Bile duct (tissue), 1 donor: Measurements from ENCODE around the genes EHBP1L1, KCNK7, MAP3K11 and FIBP.

DNA sequence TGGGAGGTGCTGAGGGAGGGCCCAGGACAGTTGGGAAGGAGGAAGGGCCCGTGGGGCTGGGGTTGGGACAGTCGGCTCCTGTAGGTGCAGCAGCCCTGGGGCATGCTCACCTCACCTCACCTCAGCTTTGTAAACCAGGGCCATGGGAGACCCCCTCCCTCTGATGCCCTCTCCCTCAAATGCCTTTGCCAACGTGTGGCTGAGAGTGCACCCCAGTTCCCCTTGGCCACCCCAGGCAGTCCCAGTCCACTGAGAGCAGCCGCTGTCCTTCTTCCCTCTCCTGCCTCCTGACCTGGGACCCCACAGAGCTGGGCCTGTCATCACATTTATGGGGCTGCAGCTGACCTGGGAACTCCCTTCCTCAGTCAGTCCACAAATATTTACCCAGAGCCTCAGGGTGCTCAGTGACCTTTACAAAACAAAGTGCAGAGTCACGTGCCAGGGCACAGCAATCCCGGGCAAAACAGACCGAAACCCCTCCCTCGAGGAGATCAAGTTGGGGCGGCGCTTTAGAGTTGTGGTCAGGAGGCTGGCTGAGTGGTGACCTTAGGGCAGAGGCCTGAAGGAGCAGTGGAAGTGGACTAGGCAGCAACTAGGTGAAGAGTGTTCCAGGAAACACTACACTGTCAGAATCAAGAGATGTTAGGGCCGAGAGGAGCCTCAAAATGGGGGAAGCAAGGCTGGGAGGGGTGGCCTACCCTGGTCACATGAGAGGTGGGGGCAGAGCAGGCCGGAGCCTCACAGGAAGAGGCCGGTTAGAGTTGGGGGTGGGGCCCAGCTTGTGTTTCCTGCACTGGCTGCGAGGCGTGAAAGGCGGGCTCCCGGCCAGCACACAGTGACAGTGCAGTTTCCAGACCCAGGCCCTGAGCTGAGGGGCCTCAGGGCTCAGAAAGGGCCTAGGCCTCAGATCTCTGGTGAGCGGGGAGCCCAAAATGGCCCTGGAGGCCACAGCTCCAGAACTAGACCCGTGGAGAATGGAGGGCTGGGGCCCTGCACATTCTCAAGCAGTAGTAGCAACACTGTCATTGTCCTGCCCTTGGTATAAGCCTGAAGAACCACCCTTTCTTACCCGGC is 32.3 kb downstream of the FRMD8 start:
- PRO-cap, result bidirectional peak, plus-strand start at position 29 of the sequence, minus-strand start outside the sequence; bidirectional peak, plus-strand start at position 838 of the sequence, minus-strand start at position 302 of the sequence

DNA sequence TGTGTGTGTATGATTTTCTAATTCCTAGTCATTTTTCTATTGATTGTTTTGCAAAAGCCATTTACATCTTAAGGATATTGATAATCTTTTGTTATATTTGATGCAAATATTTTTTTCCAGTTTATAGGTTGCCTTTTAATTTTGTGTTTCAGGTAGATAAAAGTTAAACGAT is 43.0 kb downstream of the FRMD8 start:
- PRO-cap, result no peak

GRCh38 chr11:65432924-65433947 is 46.8 kb downstream of the FRMD8 start:
- PRO-cap, result unidirectional peak, plus-strand start at chr11:65433347

DNA sequence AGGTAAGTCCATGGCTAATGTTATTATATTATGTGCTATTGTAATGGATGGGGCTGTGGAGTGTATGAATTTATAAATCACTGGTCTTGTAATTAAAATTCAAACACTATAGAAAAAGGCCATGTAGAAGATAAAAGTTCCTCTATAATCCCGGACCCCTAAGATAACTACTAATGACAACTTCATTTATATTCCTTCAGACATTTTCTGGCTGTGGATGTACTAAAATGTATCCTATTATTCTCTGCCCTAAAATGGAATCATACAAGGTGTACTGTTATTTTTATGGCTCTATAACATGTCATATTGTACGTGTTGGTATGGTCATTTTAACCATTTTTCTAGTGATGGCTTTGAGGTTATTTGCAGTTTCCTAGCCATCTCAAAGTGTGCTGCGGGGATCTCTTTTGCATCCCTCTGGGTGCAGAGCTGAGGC is 48.7 kb downstream of the FRMD8 start:
- PRO-cap, result no peak

GRCh38 chr11:65481400-65482110 is 43.3 kb upstream of the SCYL1 start:
- PRO-cap, result no peak

GRCh38 chr11:65489701-65490293 is 35.1 kb upstream of the SCYL1 start:
- PRO-cap, result bidirectional peak, plus-strand start at chr11:65489884, minus-strand start at chr11:65489862

- PRO-cap, result bidirectional peak, plus-strand start at chr11:65492058, minus-strand start at chr11:65491962
Observed at GRCh38 chr11:65491551-65492549, 33.0 kb upstream of the SCYL1 start.

DNA sequence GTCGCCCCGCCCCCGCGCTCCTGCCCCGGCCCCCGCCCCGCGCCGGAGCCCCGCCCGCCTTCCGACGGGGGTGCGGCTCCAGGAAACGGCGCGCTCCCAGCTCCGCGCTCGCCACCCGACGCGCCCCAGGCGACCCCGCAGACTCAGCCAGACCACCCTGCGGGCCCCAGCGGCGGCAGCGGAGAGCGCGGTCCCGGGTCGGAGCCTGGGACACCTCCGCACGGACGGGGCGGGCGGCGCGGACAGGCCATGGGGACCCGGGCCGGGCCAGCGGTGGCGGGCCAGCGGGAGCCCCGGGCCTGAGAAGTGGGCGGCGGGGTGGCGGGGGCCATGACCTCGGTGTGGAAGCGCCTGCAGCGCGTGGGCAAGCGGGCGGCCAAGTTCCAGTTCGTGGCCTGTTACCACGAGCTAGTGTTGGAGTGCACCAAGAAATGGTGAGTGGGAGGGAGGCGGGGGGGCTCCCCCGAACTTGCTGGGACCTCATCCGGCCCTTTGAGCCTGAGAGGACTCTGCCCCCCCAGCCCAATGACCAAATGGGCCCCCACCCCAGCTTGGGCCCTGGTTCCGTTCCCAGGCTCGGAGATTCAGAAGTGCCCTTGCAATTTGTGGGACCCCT is at the start of gene EHBP1L1:
TSS of gene EHBP1L1 (plus strand) at position 81 of the 616 bp plus-strand sequence.
- PRO-cap, result bidirectional peak, plus-strand start at position 64 of the sequence, minus-strand start outside the sequence

- PRO-cap, result no peak
Observed at GRCh38 chr11:65595475-65596157, at the start of gene KCNK7. TSS of gene KCNK7 (minus strand) at chr11:65595800.

DNA sequence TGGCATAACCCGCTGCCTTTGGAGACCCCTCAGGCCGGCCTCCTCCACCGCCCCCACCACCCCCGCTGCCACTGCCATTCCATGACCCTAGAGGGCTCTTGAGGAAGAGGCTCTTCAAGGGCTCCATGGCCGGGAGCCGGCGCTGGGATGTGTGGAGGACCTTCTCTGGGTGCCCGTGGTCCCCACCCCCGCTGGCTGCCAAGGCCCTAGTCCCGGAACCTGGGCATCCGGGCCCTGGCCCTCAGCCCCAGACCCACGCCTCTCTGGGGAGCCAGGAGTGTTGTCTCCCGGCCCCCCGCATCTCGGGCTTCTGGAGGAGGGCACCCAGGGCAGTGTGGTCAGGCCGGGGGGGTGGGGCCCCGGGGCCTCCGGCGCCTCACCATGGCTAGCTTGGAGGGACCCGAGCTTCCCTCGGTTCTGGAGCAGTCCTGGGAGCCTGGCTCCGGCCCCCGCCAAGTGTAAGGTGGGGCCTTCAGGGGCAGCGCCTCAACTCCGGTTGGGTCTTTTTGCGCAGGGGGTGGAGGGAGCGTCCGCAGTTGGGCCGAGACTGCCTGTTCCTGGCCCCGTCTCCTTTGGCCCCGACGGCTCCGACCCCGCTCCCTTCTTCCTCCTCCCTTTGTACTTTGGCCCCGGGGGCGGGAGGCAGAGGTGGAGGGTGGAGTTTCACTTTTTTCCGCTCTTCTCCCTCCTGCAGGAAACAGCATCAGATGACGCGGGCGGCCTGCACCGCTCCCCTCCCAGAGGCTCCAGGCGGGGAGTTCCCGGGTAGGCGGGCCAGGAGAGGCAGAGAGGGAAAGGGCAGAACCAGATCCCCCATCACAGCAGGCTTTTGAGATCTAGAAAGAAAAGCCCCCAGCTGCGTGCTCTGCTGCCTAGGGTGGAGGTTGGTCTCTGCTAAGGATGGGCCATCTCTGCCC is at the start of gene MAP3K11:
TSS of gene MAP3K11 (minus strand) at position 592 of the 917 bp plus-strand sequence.
- PRO-cap, result bidirectional peak, plus-strand start at position 777 of the sequence, minus-strand start at position 574 of the sequence

DNA sequence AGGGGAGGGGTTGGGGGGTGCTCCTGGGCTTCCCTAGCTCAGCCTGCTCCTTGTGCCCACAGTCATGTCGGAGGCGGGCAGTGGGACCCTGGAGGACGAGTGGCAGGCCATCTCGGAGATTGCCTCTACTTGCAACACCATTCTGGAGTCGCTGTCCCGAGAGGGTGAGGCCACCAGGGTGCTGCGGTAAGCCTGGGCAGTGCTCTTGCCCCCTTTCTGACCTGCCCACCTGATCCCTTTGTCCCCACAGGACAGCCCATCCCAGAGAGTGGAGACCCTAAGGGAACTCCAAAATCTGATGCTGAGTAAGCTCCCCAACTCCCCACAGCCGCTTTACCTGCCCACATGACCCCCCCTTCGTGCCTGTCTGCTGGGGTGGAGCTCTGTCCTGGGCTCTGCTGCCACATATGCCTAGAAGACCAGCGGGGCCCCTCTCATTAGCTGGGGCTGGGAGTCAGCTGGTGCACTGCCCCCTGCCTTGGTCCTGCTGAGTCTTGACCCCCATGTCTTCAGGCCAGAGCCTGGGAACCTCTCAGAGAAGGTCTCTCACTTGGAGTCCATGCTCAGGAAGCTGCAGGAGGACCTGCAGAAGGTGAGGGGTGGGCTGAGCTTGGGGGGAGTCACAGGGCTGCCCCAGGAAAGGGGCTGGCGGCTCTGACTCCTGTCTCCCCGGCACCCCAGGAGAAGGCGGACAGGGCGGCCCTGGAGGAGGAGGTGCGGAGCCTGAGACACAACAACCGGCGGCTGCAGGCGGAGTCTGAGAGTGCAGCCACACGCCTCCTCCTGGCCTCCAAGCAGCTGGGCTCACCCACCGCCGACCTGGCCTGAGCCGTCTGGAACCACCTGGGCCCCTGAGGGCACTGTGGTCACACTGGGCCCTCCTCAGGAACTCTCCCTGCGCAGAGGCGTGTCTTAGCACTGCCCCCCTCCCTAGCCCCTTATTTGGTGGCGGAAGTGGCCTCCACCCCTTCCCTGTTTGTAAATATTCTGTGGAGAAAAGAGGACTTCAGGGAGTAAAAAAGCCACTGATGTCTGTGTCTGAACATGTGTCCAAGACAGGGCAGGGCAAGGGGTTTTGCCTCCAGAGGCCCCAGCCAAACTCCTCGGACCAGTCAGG is 12.3 kb downstream of the SIPA1 start:
- PRO-cap, result no peak

GRCh38 chr11:65774588-65775256 is 6.1 kb downstream of the AP5B1 start:
- PRO-cap, result no peak

DNA sequence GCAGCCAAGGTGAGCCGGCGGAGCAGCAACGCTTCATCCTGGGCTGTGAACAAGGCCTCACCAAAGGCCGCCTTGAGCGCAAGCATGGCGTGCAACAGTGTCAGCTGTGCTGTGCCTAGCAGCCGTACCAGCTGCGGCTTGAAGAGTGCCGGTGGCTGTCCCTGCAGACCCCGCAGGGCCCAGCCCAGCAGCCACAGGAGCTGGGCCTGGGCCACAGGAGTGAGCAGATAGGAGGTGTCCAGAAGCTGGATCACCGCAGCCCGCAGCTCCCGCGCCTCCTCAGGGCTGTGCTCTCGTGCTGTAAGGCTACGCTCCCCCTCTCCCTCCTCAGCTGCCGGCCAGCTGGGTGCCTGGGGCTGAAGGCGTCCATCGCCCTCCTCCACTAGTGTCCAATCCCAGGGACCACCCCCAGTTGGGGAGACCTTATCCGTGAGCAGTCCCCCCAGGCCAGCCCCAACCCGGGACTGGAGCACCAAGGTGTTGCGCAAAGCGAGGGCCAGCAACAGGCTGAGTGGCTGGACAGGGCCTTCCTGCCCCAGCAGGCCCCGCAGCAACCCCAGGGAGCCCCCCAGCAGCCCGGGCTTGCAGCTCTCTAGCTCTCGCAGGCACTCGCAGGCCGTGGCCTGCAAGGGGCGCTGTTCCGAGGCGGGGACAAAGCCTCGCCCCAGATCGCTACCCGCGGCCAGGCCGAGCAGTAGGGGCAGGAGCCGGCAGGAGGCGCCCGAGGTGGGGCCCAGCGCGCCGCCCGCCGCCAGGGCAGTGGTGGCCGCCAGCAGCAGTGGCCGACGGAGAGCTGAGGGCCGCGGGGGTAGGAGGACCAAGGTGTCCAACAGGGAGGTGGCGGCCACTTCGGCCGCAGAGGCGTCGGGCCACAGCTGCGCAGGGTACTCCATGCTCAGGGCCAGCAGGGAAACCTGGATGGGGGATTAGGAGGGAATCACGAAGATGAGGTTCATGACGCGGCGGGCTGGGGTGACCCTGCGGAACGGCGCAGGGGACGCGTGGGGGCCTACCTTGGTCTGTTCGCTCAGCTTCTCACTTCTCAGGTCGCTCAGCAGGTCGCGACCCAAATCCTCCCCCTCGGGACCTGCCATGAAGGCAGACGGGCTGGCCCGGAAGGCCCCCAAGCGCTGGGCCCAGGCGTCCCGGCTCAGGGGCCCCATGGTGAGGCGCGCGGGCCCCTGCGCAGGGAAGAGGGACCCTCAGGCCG is 942 bp downstream of the AP5B1 start:
- PRO-cap, result unidirectional peak, plus-strand start at position 754 of the sequence

- PRO-cap, result no peak
Observed at GRCh38 chr11:65789698-65790422, 3.0 kb downstream of the OVOL1 start.

DNA sequence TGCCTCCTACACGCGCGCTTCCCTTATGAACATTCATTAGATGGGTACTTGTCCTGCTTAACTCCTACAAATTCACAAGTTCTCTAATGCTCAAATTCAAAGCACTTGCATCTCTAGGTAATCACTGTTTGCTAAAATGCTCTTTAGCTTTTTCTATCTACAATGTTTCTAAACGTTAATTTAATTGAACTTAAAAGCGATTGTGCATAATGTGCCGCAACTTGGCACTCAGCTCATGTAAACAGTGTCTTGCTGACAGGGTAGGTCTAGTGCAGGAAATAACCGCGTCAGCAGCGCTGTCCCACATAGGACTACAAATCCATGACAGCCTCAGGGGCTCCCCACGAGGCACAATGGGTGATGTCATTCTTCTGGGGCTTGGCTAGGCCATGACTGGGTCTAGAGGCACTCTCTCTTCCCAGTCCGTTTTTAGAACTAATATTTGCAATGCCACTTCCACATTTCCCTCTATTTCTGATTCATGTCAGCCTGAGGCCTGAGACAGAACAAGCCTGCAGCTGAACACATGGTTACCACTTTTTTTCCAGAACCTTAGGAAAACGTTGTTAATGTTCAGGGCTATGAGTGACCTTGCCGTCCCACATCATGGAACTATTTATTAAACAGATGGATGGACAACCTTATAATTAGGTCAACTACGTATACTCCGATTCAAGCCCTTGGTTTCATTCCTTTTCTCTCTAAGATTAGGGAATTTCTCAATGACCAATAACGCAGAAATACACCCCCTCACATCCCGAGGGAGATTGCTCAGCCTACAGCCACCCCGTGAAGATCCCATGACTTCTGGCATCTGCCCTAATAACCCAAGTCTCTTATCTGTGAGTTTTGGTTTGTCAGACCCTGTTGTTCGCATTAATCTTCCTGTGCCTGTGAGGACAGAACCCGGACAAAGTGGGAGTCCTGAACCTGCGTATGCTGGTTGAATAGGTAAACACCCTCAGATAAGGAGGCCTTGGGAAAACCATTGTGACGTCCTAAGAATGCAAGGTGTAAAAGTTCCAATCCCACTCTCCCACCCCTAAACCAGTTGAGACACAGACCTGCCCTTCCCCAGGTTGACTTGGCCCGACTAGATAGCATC is 19.4 kb upstream of the SNX32 start:
- PRO-cap, result no peak

DNA sequence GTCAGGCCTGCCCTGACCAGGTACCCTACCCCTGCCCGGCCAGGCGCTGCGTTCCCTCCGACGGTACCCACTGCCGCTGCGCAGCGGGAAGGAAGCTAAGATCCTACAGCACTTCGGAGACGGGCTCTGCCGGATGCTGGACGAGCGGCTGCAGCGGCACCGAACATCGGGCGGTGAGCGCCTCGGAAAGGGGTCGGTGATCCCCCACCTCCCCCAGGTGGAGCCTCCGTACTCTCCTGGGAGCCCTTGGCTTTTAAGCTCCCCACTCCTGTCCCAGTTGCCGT is 639 bp downstream of the MUS81 start:
- PRO-cap, result bidirectional peak, plus-strand start at position 111 of the sequence, minus-strand start at position 72 of the sequence

DNA sequence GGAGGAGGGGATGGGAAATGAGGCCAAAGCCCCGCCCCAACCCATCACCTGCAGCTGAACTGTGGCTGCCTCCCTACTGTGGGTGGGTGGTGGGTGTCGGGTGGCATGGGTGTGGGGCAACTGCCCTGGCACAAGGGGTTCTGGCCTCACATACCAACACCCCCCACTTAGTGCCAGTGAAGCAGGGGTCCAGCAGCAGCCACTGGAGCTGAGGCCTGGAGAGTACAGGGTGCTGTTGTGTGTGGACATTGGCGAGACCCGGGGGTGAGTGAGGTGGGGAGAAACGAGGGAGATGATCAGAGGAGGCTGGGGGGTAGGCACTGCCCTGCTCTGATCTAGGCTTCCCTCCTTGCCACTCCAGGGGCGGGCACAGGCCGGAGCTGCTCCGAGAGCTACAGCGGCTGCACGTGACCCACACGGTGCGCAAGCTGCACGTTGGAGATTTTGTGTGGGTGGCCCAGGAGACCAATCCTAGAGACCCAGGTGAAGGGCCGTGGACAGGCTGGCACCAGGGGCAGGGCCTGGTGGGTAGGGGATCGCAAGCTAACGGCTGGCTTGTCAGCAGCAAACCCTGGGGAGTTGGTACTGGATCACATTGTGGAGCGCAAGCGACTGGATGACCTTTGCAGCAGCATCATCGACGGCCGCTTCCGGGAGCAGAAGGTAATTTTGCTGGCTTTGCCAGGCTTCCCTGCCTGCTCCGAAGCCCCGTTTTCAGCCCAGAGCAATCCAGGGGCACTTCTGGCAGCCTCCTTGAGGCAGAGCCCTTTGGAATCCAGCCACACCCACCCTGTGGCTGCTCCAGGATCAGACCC is 3.2 kb downstream of the MUS81 start:
- PRO-cap, result no peak

DNA sequence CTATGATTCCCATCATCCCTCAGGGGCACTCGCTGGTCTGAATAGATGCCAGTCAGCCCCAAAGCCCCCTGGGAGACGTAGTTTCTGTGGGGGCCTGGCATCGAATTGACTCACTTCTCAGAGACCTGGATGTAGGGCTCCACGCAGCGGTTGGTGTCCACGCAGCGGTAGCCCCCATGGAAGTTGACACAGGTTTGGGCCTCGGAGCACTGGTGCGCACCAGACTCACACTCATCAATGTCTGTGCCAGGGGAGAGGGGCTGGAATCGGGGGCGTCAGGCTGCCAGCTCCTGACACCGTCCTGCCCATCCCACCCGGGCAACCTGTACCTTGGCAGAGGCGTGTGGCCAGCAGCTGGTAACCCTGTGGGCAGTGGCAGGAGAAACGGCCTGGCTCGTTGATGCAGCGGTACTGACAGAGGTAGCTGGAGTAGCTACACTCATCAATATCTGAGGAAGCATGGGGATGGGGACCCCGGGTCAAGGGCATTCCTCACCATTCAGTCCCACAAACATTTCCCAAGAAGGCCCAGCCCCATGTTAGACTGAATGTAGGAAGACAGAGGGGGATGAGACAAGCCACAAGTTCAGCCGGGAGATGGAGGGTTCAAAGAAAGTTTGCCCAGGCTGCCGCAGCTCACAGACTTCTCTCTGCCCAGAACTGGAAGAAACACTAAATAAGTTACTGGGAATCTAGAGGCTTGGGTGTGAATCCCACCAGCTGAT is 4.3 kb downstream of the EFEMP2 start:
- PRO-cap, result unidirectional peak, plus-strand start at position 184 of the sequence

DNA sequence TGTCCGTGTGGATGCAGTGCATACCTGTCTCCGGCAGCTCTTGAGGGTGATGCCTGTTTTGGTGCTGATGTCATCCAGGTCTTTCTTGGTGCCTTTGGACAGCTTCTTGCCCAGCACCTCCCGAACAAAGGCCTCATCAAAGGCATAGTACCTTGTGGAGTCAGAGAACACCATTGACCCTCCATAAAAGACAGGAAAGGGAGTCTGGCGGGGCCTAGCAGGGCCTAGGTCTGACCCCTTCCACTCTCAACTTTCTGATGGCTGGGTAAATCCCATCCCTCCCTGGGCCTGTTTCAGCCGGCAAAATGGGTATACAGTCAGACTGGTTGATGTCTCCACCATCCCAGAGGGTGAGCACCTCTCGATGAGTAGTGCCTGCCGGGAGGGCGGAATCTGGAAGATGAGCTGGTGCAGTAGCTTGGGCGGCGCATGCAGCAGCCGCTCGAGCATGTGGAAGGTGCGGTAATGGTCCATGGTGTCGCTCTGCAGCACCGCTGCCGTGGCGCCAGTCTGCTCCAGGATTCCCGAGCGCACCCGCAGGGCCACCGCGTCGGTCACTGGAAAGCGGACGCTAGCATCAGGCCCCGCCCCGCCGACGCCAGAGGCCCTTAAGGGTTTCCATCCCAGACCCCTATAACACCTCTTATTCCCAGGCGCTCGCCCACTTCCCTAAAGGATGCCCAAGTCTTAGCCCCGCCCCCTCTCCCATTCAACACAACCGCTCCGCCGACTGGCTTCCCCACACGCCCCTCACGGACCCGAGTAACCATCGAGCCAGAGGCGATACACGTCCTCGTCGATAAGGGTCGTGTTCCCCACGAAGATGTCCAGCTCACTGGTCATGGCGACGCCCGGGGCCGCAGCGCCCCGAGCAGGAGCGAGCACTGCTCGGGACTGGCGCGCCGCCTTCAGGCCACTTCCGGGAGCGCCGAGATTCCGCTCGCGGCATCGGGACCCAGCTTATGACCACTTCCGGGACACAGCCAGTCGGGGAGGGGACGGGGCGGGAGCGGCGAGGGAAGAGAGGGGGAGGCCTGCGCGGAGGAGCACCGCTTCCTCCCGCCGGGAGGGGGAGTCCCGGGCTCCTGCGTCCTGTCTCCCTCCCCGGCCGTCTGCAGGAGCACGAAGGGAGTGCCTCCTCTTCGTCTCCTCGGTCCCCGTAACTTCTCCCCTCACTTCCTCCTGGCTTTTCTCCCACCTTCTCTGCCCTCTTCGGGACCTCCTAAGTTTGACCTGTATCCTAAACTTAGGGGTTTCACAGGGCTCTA is at the start of gene FIBP:
TSS of gene FIBP (minus strand) at position 896 of the 1,268 bp plus-strand sequence.
- PRO-cap, result bidirectional peak, plus-strand start at position 1,111 of the sequence, minus-strand start at position 896 of the sequence

DNA sequence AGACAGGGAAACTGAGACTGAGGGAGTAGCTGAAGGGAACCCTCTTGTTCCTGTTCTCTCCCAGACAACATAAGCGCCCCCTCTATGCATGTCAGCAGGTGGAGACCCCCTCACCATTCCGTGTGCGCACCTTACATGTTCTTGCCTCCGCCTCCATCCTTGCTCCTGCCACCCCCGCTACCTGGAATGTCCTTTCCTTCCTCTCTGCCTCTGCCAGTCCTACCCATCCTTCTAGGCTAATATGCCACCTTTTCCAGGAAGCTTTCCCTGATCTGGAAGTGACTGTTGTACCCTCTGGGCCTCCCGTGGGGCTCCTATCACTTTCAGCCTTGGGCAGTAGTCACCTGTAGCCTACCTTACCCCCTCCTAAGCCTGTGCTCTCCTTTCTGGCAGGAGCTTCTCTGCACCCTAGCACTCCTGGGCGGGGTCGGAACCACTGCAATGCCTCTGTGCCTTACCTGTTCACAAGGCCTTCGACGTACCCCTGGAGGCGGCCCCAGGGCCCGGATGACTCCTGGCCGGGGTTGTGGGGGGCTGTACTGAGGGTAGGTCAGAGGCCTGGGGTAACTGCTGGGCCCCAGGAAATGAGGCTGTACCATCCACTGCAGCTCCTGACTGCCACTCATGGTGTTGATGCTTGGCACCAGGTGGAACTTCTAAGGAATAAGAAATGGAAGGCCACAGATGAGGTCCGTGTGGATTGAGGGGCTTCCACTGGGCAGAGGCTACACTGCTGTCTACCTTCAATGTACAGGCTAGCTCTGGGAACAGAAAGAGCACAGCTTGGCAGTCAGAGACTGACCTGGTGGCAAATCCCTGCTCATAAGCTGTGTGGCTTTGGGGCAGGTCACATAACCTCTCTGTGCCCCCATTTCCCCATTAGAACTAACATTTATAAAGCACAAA is 3.6 kb downstream of the FOSL1 start:
- PRO-cap, result no peak